SK-MEL-5 (cell line): ENCODE results near the genes SENP1, C12orf54 and KANSL2.

DNA sequence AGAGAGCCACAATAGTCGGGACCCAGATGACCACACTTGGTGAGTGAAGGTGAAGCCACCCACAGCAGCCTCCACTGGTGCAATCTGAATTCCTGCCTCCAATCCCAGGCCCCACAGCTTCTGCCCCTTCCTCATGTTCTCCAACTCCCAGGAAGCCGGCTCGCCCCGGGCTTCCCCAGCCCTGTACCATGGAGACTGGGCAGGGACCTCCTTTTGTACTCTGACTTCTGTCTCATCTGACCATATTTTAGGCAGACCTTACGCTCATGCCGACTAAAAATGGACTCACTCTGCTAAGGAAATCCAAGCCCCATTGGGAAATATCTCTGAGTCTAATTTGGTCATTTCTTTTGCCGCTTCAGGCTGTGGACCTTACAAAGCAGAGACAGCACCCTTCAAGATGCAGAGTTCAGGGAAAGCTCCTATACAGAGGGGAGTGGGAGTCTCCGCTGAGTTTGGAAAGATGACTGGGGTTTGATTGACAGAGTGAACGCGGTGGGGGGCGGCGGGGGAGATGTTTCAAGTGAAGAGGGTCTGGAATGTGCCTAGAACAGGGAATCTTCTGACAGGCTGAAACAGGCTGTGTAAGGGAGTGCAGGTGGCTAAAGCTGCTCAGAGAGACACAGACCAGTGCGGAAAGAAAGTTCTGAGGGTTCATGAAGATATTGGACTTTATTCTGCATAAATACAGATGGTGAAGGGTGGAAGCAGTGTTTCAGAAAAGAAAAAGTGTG, 25.2 kb upstream of the AMIGO2 start:
RAMPAGE:
- cytosol, long total RNA = no peak
- long total RNA = no peak
- nucleus, long total RNA = no peak

RAMPAGE:
- cytosol, long total RNA = no peak
- long total RNA = no peak
- nucleus, long total RNA = no peak
Measured at GRCh38 chr12:47209544-47209907, 129.8 kb upstream of the AMIGO2 start.

GRCh38 chr12:47749063-47749569, 9.6 kb downstream of the RAPGEF3 start:
RAMPAGE:
- cytosol, long total RNA = no peak
- long total RNA = no peak
- nucleus, long total RNA = no peak

DNA sequence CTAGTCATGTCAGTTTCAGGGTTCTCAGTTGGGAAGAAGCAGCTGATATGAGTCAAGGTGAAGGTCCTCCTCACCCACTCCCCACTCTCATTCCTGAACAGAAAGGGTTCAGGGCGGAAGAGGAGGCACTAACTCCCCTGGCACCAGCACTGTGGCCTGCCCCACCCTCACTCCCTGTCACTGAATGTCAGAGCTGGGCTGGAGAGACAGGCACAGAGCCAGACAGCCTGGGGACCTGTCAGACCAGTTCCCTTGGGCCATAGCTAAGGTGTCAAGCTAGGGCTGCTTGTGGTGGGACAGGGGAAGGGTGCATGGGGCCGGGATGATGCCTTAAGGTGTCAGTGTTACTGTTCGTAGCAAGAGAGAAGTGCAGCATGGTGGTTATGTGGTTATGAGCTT, 3.9 kb downstream of the RAPGEF3 start:
RAMPAGE:
- cytosol, long total RNA = no peak
- long total RNA = no peak
- nucleus, long total RNA = no peak

RAMPAGE:
- cytosol, long total RNA = no peak
- long total RNA = no peak
- nucleus, long total RNA = no peak
Measured at GRCh38 chr12:47755480-47756677, 2.8 kb downstream of the RAPGEF3 start.

DNA sequence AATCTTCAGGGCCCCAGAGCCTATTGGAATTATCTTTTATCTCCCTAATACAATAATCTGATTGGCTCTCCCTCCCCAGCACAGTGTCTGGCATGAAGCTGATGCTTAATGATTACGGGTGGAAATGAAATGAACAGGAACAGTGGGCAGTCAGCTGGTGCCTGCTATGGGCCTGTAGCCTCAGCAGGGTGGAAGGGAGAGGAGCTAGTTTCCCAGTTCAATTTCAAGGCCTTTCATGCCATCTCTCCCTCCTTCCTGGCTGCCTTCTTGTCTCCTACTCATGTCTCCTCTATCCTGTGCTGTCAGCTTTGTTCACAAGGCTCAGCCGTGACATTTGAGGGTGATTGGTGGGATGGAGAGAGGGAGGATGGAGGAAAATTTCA, 4.3 kb upstream of the RAPGEF3 start:
RAMPAGE:
- cytosol, long total RNA = no peak
- long total RNA = no peak
- nucleus, long total RNA = no peak

RAMPAGE:
- cytosol, long total RNA = no peak
- long total RNA = no peak
- nucleus, long total RNA = no peak
Measured at GRCh38 chr12:47810202-47810430, 9.6 kb downstream of the HDAC7 start.

GRCh38 chr12:47818145-47818485, 1.6 kb downstream of the HDAC7 start:
RAMPAGE:
- cytosol, long total RNA = no peak
- long total RNA = no peak
- nucleus, long total RNA = no peak

DNA sequence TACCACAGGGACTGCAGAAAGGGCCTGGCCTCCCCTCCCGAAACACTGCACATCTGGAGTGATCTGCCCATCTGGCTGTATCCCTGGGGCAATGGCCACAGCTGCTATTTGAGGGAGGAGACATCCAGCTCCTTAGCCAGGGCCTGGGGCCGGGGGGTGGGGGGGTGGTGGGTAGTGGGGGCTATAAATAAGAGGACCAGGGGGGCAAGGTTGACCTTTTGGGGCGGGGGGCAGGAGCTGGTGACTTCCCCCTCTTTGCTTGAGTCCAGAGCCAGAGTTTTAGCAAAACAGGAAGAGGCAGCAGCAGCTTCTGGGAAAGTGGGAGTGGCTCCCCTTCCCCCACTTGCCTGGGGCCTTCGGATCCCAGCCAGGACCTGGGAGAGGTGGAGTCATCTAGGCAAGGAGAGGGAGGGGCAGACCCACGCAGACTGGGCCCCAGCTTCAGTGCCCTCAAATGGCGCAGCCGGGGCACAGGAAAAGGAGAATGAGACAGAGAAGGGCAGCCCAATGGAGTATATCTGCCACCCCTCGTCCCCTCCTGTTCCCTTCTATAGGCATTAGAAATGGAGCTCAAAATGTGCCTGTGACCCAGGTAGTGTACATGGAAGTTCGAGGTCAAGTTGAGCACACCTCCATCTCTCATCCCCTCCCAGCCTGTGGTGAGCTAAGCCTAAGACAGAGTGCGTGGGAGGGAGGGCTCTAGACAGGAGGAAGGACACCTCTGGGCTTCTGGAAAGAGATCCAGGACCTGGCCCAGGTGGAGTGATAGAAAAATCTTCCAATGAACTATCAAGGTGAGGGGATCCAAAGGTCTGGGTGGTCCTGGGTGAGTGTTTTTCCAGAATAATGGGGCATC, 9.3 kb upstream of the HDAC7 start:
RAMPAGE:
- cytosol, long total RNA = no peak
- long total RNA = no peak
- nucleus, long total RNA = no peak

GRCh38 chr12:47860317-47861095, 40.8 kb upstream of the HDAC7 start:
RAMPAGE:
- cytosol, long total RNA = no peak
- long total RNA = no peak
- nucleus, long total RNA = no peak

DNA sequence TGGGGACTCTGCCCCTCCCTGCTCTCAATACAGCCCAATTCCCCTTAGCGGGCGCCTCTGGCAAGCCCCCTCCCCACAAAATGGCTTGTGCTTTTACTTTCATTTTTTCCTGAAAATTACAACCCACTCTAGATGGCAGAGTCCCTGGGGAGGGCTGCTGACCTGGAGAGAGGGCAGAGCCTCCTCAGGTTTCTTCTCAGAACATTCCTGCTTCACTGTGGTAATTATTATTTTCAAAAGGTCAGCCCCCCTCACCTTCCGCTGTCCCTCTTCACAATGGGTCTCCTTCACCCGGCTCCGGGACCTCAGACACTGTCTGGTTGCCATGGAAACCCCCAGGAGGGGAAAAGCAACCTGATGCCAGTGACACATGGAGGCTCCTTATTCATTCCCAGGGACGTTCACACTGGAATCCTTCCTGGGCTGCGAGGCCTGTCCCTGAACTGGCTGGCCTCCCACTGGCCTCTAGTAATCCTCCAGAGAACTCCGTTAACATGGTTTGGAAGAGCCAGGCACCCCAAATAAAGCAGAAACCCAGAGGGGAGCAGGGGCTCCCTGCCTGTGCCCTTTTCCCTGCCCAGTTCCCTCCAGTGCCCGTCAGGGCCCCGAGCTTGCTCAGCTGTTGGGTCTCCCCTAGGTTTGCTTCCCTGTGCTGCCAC, 15.9 kb downstream of the COL2A1 start:
RAMPAGE:
- cytosol, long total RNA = no peak
- long total RNA = no peak
- nucleus, long total RNA = no peak

GRCh38 chr12:48105756-48106463, at the start of gene SENP1:
SENP1 (minus strand) TSS chr12:48106079.
RAMPAGE:
- cytosol, long total RNA = start-site peak on the plus strand at chr12:48105916-48106213, 23 and 30 reads in 2 replicates; start-site peak on the minus strand at chr12:48106046-48106067, 71 and 51 reads in 2 replicates
- long total RNA = start-site peak on the plus strand at chr12:48105913-48106196, 26 and 27 reads in 2 replicates; start-site peak on the minus strand at chr12:48106046-48106062, 40 and 49 reads in 2 replicates
- nucleus, long total RNA = start-site peak on the minus strand at chr12:48105834-48105869, 26 and 108 reads in 2 replicates; start-site peak on the minus strand at chr12:48106015-48106103, 193 and 81 reads in 2 replicates

DNA sequence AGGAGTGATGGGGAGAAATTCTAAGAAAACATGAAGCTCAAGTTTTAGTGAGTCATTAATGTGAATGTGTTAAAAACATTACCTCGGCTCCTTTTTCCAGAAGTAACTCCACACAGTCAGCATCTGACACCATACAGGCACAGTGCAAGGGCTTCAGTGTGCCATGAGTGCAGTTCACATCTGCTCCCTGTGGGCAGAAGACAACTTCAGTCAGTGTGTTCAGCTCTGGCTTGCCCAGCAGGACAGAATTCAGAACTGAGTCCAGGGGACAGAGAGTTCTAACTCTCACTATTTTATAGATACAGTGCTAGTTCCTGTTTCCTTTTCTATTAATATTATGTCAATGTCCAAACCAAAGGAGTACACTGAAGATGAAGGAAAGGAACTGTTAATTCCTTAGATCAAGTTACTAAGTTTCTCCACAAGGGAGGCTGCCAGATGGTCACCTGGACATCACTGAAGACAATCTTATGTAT, 6.2 kb downstream of the ASB8 start:
RAMPAGE:
- cytosol, long total RNA = no peak
- long total RNA = no peak
- nucleus, long total RNA = no peak

DNA sequence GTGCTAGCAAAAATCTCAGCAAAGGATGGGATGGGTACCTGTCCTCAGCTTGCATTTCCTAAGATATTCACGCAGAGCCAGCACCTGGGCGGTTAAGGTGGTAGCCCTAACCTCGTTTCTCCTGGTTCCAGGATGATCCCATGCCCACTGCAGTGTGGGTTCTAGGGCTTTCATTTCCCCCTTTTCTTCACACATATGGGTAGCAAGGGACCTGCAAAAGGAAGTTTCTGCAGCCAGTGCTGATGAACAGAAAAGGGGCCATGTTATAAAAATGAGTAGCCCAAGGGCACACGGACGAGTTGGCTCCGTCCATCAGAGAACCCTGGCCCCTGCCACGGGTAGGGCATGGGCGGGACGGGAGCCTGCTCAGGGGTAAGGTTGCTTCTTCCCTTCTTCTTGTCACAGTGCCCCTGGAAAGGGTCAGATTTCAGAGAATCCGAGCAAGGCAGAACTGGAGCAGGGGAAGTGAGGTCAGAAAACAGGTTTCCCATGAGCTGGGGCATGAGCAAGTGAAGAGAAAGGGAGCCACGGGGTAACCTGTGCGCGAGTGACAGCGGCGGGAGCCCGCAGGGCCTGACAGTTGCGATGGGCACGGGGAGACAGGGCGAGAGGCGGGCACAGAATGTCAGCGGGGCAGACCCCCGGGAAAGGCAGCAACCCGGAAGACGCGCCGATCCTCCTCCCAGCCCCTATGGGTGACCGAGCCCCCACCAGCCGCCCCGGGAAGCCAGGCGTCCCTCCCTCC, 539 bp downstream of the ZNF641 start:
RAMPAGE:
- cytosol, long total RNA = no peak
- long total RNA = no peak
- nucleus, long total RNA = no peak

RAMPAGE:
- cytosol, long total RNA = no peak
- long total RNA = no peak
- nucleus, long total RNA = no peak
Measured at GRCh38 chr12:48482232-48482721, at the start of gene C12orf54. C12orf54 (plus strand) TSS chr12:48482498.

GRCh38 chr12:48651542-48651992, 30.5 kb downstream of the KANSL2 start:
RAMPAGE:
- cytosol, long total RNA = no peak
- long total RNA = no peak
- nucleus, long total RNA = no peak

DNA sequence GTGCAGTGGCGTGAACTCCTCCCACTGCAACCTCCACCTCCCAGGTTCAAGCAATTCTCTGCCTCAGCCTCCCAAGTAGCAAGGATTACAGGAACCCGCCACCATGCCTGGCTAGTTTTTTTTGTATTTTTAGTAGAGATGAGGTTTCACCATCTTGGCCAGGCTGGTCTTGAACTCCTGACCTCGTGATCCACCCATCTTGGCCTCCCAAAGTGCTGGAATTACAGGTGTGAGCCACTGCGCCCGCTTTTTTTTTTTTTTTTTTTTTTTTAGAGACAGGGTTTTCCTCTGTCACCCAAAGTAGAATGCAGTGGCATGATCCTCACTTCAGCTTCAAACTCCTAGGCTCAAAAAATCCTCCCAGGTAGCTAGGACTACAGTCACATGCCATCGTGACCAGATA, 17.4 kb downstream of the KANSL2 start:
RAMPAGE:
- cytosol, long total RNA = no peak
- long total RNA = no peak
- nucleus, long total RNA = no peak

DNA sequence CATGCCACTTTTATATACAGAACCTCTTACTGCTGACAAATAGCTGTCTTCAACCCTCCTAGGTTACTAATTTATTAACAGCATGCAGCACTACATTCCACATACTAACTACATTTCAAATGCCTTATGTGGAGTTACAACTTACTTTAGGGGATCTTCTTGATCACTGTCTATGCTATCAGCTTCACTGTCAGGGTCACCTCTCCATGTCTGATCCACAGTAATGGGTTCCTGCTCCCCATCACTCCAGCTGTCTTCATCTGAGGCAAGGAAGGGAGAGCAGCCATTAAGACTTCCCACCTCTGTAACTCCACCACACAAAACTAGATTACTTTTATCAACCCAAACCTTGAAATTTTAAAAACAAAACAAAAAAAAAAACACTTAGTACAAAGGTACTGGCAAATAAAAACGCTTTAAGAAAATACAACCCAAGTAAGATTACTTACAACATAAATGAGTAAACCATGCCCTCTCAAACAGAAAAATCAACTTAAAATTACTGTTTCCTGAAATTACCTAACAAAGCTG, 3.1 kb downstream of the KANSL2 start:
RAMPAGE:
- cytosol, long total RNA = no peak
- long total RNA = no peak
- nucleus, long total RNA = no peak

GRCh38 chr12:48682091-48682934, at the start of gene KANSL2:
KANSL2 (minus strand) TSS chr12:48682238.
RAMPAGE:
- cytosol, long total RNA = start-site peak on the minus strand at chr12:48682206-48682247, 163 and 334 reads in 2 replicates
- long total RNA = start-site peak on the minus strand at chr12:48682201-48682221, 26 and 74 reads in 2 replicates
- nucleus, long total RNA = start-site peak on the minus strand at chr12:48682203-48682241, 572 and 82 reads in 2 replicates

DNA sequence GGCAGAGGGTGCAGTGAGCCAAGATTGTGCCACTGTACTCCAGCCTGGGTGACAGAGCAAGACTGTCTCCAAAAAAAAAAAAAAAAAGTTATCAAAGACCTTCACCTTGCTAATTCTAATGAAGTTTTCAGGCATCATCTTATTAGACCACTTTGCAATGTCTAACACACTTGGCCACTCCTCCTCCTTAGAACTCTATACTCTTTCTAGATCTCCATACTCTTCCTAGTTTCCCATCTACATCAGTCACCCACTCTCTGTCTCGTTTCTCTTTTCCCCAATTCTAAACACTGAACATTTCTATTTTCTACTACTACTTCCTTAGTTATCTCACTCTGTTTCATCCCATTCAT, 3.0 kb upstream of the KANSL2 start:
RAMPAGE:
- cytosol, long total RNA = no peak
- long total RNA = no peak
- nucleus, long total RNA = no peak